A549 (cell line): ENCODE measurements around a stretch of chr14.

DNA sequence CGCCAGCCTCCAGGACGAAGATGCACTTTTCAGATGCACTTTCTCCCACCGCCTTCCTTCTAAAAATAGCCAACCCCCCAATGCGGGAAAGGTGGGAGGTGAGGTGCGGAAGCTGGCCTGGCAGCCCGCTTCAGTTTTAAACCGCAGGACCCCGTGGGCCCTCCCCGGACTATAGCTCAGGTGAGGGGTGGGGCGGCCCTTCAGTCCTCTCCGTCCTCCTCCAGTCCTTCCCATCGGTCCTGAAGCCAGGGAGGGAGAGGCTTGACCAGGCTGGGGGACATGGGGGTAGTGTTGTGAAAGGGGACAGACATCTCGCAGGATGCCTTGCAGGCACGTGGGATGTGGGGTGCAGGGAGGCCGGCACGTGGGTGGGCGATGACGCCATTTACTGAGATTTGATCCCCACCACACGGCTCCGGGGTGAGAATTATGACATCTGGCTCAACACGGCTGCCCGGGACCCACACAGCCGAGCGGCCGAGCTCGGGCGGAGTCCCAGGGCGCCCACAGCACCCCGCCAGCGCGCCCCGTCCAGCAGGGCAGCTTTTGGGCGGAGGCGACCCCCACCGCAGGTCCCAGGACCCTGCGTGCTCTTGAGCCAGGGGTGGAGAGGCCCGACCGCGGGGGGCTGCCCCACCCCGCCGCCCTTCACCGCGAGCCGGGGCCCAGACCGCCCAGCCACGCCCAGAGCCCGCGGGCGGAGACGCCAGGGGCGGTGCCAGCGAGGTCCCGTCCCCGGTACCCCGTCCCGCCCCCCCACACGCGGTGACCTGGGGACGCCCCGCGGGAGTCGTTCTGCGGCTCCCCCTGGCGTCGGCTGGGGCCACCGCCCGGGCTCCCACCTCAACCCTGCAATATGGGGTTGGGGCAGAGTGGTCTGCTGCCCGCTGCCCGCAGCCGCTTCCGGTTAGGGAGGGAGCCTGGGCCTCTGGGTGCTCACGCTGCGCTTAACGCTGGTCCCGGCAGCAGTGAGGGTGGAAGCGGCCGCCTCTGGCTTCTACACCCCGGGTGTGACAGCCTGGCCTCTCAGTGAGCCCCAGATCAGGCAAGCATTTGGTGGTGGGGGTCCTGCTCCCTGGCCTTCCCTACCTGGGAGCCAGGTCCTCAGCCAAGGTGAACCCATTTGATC is 3.2 kb upstream of the EXOC3L4 start:
- PRO-cap, result no peak
CAGE:
- cytosol, long polyA plus RNA, result no peak
- long polyA plus RNA, result no peak
- nucleus, long polyA plus RNA, result no peak

DNA sequence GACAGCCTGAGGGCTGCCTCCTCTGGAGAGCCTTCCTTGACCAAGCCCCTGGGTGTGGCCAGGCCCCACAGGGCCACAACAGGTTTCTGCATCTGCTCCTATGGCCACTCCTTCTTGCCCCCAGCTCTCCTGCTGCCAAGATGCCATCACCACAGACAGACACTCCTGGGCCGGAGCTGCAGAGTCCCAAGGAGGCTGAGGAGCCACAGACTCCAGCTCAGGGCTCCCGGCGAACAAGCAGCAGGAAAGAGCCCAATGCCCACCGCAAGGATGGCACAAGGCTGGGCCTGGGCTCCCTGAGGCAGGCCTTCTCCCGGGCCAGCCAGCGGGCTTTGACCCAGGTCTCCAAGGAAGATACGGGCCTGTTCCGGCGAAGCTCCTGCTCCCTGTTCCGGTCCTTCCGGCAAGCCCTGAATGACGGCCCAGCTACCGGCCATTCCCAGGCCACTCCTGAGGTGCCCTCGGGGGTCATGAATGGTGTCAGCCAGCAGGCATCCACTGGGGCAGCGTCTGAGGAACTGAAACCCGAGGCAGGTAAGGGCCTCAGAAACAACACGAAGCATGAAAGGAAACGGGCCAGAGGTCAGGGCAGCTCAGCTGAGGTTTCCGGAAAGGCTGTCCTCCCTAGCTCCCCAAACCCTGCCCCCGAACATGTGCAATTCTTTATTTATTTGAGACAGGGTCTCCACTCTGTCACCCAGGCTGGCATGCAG is 5.7 kb downstream of the EXOC3L4 start:
- PRO-cap, result no peak
CAGE:
- cytosol, long polyA plus RNA, result no peak
- long polyA plus RNA, result no peak
- nucleus, long polyA plus RNA, result no peak

DNA sequence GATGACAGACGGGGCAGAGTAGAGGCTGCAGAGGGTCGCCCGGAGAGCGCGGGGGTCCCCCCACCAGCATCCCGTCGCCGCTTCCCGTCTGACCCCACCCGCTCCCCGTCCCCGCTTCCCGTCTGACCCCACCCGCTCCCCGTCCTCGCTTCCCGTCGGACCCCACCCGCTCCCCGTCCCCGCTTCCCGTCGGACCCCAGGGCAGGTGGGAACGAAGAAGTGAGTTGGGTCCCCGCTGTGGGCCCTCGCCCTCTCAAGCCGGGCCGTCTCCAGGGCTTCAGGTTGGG is 66.2 kb downstream of the TNFAIP2 start:
- PRO-cap, result no peak
CAGE:
- cytosol, long polyA plus RNA, result no peak
- long polyA plus RNA, result no peak
- nucleus, long polyA plus RNA, result no peak

DNA sequence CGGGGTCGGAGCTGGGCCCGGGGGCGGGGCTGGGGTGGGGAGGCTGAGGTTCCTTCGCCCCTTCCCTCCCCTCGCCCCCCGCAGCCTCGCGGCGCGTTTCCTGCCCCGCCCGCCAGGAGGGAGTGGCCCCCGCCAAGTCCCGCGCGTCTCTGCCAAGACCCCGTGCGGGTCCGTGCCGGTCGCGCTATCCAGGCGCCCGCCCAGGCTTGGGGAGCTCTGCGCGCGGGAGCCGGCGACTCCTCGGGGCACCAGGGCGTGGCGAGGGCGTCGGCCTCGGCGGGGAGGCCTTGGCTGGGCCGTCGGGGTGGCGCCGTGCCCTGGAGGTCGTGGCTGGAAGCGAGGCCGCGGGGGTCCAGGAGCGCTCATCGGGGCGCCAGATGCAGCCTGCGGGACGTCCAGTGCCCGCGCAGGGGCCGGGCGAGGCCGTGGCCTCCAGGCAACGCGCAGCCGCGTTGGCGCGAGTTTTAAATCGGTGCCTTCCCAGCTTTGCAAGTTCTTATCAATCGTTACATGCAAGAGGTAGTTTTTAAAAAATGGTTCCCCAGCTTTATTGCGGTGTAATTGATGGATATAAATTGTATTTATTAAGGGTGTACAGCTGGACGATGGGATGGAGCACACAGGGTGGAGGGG is 97.4 kb downstream of the TNFAIP2 start:
- PRO-cap, result no peak
CAGE:
- cytosol, long polyA plus RNA, result no peak
- long polyA plus RNA, result no peak
- nucleus, long polyA plus RNA, result no peak

- PRO-cap, result no peak
CAGE:
- cytosol, long polyA plus RNA, result no peak
- long polyA plus RNA, result no peak
- nucleus, long polyA plus RNA, result no peak
Observed at GRCh38 chr14:103335785-103336226, 1.8 kb downstream of the EIF5 start.

DNA sequence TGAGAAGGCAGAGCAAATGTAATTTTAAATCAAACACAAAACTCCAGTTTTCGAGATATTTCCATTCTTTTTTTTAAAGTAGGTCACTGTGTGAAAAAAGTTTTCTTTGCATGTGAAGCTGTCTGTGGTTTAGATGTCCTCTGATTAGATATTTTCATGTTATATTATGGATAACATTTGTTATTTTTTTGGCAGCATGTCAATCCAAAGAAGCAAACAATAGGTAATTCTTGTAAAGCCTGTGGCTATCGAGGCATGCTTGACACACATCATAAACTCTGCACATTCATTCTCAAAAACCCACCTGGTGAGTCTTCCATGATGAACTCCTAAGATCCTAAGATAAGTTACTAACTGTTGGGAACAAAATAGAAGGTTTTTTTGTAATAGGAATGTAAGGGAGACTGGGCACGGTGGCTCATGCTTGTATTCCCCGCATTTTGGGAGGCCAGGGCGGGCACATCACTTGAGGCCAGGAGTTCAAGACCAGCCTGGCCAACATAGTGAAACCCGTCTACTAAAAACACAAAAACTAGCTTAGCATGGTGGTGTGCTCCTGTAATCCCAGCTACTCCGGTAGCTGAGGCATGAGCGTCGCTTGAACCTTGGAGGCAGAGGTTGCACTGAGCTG is 3.0 kb downstream of the EIF5 start:
- PRO-cap, result no peak
CAGE:
- cytosol, long polyA plus RNA, result no peak
- long polyA plus RNA, result no peak
- nucleus, long polyA plus RNA, result no peak

DNA sequence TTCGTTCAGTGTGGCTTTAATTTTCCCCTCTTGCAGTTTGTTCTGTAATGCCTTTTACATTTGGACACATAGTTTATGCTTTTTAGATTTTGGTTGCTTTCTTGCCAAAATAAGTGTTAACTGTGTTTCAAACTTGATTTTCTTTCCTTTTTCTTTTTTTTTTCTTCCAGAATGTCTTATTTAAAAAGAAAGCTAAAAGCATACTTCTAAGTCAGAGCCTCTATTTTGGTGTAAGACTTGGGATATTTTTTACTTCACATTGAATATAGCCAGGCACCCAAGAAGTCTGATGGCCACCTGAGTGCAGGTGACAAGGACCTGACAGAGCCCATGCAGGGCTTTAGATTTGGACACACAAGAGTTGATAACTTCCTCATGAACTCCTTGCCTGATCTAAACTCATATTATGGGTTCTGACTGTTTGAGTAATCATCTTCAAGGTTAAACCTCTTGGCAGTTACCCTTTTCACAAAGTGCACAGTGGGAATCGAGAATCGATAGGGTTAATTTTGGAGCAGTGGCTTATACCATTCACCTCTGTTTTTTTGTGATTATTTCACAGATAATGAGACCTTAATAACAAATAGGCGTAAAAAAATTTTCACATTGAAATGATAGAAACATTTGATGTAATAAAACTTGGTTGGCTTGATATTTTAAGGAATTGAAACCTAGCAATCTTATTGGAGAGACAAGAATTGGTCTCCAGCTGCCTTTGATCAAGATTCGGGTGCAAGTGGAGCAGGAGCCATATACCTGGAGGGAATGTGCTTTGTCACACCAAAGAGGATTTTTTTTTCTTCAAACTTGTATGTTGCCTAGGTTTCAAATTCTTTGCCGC is 8.2 kb downstream of the EIF5 start:
- PRO-cap, result no peak
CAGE:
- cytosol, long polyA plus RNA, result no peak
- long polyA plus RNA, result no peak
- nucleus, long polyA plus RNA, result no peak

DNA sequence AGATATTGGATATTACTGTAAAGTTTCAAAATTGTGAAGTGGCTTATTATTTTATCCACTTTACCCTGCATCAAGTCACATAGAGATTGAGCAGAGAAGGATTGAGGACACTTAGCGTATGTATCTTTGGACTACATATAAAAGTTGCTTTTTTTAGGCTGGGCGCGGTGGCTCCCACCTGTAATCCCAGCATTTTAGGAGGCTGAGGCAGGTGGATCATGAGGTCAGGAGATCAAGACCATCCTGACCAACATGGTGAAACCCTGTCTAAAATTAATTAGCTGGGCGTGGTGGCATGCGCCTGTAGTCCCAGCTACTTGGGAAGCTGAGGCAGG is 38.2 kb downstream of the CKB start:
- PRO-cap, result no peak
CAGE:
- cytosol, long polyA plus RNA, result no peak
- long polyA plus RNA, result no peak
- nucleus, long polyA plus RNA, result no peak

GRCh38 chr14:103520684-103521178 is 1.9 kb downstream of the CKB start:
- PRO-cap, result no peak
CAGE:
- cytosol, long polyA plus RNA, result no peak
- long polyA plus RNA, result no peak
- nucleus, long polyA plus RNA, result no peak

GRCh38 chr14:103532960-103533866 is 4.2 kb downstream of the TRMT61A start:
- PRO-cap, result no peak
CAGE:
- cytosol, long polyA plus RNA, result no peak
- long polyA plus RNA, result no peak
- nucleus, long polyA plus RNA, result no peak

GRCh38 chr14:103543690-103544243 is 14.8 kb downstream of the TRMT61A start:
- PRO-cap, result bidirectional peak, plus-strand start at chr14:103543877, minus-strand start at chr14:103543860
CAGE:
- cytosol, long polyA plus RNA, result no peak
- long polyA plus RNA, result no peak
- nucleus, long polyA plus RNA, result no peak

GRCh38 chr14:103544244-103544952 is 15.4 kb downstream of the TRMT61A start:
- PRO-cap, result no peak
CAGE:
- cytosol, long polyA plus RNA, result no peak
- long polyA plus RNA, result no peak
- nucleus, long polyA plus RNA, result no peak

DNA sequence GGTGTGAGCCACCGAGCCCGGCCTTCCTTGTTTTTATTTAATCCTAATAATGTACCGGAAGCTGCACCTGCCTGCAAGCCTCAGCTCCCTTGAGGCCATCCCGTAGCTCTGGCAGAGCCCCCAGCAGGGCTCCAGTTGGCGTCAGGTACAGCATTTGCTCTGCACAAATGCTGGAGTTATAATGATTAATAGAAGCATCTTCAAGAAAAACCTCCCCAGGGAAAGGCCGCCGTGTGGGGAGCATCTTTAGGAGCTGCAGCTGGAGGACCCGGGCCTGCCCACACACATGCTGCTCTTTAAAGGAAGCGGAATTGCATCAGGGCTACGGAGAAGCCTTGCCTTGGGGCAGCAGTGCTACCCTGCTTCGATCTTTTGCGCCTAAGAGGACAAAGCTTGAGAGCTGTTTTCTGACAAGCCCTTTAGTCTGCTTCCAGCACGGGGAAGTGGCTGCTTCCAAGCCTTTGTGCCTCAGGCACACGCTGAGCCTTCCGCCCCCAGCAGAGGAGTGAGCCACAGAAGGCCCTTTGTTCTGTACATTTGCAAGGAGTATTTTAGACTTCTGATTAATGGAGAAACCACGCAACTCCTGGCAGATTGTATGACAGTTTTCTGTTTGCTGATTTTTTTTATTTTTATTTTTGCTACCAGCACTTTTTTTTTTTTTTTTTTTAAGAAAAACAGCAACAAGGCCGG is 31.5 kb downstream of the COA8 start:
- PRO-cap, result no peak
CAGE:
- cytosol, long polyA plus RNA, result no peak
- long polyA plus RNA, result no peak
- nucleus, long polyA plus RNA, result no peak

- PRO-cap, result no peak
CAGE:
- cytosol, long polyA plus RNA, result no peak
- long polyA plus RNA, result no peak
- nucleus, long polyA plus RNA, result no peak
Observed at GRCh38 chr14:103627980-103628591, 925 bp upstream of the KLC1 start.

GRCh38 chr14:103745413-103746003 is 29.9 kb downstream of the ZFYVE21 start:
- PRO-cap, result no peak
CAGE:
- cytosol, long polyA plus RNA, result no peak
- long polyA plus RNA, result no peak
- nucleus, long polyA plus RNA, result no peak

DNA sequence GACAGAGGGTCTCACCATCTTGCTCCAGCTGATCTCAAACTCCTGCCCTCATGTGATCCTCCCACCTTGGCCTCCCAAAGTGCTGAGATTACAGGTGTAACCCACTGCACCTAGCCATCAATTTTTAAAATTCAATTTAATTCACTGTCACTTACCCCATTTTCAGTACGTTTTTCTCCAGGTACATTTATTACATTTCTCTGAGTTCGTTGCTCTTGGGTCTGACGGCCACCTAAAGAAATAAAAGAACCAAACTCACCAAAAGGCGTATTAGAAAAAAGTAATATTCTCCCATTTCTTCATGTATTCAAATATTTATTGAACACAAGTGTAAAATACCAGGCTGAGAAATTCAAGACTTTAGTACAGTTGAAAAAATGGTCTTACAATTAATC is 63.0 kb downstream of the ZFYVE21 start:
- PRO-cap, result no peak
CAGE:
- cytosol, long polyA plus RNA, result no peak
- long polyA plus RNA, result no peak
- nucleus, long polyA plus RNA, result no peak

DNA sequence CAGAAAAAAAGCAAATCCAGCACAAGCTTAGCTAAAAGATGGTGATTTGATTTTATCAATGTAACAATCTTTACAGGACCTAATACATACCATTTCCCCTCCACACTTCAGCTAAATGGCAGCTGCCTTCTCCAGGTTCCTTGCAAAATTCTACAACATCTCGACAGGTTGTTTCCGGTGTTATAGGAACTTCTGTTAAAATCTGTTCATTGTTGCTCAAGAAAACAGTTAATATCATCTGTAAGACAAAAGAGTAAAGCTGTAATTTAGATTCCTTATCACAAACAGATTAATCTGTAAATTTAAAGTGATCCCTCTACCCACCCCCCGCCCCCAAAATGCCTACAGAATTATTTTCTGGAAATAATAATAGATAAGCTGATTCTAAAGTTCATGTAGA is 50.1 kb downstream of the PPP1R13B start:
- PRO-cap, result no peak
CAGE:
- cytosol, long polyA plus RNA, result no peak
- long polyA plus RNA, result no peak
- nucleus, long polyA plus RNA, result no peak

GRCh38 chr14:103881191-103882112 is 34.1 kb upstream of the PPP1R13B start:
- PRO-cap, result no peak
CAGE:
- cytosol, long polyA plus RNA, result no peak
- long polyA plus RNA, result no peak
- nucleus, long polyA plus RNA, result no peak

DNA sequence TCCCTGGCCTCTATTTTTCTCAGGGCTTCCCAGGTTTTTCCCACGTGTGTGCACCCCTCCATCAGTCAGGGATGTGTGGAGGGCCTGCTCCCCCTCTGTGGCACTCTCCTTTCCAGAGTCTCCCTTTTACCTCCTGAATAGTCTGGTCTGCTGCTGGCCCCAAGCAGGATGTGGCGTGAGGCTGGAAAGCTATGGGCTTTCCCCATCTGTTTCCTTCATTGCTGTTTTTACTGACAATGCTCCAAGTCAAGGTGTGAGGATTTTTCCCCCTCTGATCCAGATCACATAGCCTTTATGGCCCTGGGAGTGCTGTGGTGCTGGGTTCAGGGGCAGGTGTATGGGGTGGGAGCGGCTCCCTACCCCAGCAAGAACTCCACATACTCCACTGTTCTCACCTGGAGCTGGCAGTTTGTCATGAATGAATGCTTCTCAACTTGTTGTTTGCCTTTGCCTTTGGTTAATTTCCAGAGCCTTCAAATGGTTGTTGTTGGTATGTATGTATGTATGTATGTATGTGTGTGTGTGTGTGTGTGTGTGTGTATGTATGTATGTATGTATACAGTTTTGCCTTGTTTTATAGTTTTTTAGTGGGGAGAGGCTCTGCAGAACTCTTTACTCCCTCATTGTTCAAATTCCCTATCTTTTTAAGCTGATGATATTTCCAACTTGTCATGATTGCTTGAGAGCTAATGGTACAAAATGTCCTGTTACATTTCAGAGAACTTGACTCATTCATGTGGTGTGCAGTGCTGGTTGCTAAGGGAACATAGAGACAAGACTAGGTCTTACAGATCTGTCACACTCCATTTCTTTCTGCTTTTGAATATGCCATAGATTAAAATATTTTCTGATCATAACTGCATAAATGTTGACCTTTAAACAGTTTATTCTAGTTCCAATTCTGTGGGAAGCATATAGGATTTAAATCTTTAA is 36.6 kb upstream of the ASPG start:
- PRO-cap, result no peak
CAGE:
- cytosol, long polyA plus RNA, result no peak
- long polyA plus RNA, result no peak
- nucleus, long polyA plus RNA, result no peak

DNA sequence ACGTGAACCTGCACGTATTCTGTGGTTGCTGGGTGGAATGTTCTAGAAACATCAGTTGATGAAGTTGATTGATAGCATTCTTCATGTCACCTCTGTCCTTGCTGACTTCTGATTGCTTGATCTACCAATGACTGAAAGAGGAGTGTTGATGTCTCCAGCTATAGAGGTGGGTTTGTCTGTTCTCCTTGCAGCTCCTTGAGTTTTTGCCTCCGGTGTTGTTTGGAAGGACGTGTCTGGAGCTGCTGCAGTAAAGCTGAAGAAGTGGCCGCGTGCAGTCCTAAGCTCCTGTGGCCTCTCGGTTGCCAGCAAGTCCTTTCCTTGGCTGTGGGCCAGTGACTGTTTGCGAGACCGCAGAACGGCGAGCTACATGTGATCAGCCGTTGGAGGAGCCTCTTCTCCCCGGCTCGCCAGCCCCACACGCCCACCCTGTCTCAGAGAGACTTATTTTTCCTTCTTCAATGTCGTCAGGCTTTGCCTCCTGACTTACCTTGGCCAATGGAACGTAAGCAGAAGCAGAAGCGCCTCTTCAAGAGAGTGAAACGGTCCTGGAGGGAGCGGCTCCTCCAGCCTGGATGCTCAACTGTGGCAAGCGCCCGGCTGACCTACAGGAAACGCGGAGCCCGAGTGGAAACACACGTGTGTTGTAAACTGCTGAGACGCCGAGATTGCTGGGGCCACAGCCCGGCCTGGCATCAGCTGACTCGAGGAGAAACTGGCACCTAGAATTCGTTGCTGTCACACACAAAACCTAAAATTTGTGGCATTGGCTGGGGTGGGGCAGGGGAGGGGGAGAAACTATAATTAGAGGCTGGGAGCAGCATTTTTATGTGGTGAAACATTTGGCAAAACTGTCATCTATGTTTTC is 137.0 kb downstream of the KIF26A start:
- PRO-cap, result no peak
CAGE:
- cytosol, long polyA plus RNA, result no peak
- long polyA plus RNA, result no peak
- nucleus, long polyA plus RNA, result no peak